HEK293 (cell line): ENCODE measurements around the gene FREM3.

GRCh38 chr4:143700553-143700852 is at the start of gene FREM3:
TSS of gene FREM3 (minus strand) at chr4:143700675.
- PRO-cap: no peak
- RRBS, 2 experiments: 1 to 3% methylated on average over 13 of the region's 25 CpGs

DNA sequence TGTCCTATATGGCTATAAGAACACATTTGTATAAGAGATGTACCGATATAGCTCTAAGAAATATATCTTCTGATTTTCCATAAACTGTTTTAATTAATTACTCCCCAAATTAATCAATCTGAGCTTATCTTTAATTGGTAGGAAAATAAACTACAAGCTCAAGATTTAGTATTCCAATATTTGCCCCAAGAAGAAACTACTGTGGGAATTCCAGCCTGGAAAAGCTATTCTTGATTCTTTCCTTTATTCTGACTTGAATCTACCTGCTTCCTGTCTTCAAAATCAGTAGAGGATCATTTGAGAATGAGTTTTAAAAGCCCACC is 136.9 kb downstream of the HHIP start:
- PRO-cap: no peak
- RRBS, 2 experiments: no CpG with 5 or more reads among the region's 1 CpG

DNA sequence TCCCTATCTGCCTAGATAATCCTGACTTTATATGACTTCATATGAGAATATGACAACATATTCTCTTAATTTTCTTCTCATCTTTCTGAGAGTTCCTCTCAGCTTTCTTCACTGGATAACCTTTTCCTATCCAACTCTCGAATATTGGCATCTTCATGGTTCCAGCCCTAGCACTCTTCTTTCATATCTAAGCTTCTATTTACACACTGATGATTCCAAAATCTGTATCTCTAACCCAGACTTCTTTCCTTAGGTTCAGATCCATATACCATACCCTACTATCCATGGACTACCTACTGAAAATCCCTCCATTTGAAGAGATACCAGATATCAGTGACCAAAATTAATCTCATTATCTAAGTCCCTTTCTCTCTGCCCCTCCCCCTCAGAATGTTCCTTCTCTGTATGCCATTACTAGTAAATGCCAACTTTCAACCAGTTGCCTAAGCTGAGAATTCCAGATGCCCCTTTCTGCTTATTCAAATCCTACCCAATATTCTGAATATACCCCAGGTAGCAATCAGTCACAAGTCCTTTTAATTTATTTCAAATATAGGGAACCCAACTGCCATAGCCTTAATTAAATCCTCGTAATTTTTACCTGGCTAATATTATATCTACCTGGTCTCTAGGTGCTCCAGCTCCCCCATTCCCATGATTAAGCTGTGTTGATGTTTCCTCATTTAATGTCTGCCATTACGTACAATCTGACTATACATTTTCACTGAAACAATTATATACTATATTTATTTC is 40.5 kb downstream of the ANAPC10 start:
- PRO-cap: no peak
- RRBS, 2 experiments: no CpG with 5 or more reads among the region's 3 CpGs

DNA sequence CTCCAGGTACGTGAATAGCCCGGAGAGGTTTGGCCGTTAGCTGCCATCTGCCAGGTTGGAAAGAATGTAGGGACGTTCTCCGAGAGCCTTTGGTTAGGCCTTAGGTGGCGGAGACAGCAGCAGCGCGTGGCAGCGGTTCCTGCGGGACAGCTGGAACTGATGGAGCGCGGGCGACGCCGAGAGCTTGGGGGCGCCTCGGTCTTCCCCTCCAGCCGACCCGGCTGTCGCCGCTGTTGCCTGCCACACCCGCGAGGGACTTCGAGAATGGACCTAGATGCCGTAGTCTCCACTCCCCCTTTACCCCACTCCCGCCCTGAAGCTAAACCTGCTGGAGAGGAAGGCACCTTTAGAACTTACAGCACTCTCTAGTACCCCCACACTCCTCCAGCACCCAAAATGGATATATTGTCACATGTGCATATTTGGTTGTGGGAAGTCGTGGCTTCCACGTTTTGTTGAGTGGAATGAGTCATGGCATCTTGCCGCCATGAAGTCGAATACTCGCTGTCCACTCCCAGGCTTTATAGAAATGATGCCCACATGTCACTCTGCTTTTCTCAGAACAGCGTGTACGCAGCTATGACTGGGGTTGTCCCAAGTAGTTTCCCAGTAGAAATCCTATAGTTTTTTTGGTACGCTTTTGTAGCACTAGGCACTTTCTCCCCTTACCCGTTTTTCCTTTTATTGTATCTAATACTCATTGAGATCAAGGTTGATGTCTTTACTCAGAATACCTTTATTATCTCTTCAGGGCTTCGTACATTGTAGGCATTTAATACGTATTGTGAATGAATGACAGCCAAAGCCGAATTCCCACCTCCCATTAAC is 517 bp downstream of the ABCE1 start:
- PRO-cap: bidirectional peak, plus-strand start at position 96 of the sequence, minus-strand start at position 158 of the sequence; bidirectional peak, plus-strand start at position 299 of the sequence, minus-strand start at position 266 of the sequence; unidirectional peak, minus-strand start at position 499 of the sequence
- RRBS, 2 experiments: 0% methylated on average over 2 of the region's 38 CpGs; no CpG with 5 or more reads in 1 of the 2 experiments

DNA sequence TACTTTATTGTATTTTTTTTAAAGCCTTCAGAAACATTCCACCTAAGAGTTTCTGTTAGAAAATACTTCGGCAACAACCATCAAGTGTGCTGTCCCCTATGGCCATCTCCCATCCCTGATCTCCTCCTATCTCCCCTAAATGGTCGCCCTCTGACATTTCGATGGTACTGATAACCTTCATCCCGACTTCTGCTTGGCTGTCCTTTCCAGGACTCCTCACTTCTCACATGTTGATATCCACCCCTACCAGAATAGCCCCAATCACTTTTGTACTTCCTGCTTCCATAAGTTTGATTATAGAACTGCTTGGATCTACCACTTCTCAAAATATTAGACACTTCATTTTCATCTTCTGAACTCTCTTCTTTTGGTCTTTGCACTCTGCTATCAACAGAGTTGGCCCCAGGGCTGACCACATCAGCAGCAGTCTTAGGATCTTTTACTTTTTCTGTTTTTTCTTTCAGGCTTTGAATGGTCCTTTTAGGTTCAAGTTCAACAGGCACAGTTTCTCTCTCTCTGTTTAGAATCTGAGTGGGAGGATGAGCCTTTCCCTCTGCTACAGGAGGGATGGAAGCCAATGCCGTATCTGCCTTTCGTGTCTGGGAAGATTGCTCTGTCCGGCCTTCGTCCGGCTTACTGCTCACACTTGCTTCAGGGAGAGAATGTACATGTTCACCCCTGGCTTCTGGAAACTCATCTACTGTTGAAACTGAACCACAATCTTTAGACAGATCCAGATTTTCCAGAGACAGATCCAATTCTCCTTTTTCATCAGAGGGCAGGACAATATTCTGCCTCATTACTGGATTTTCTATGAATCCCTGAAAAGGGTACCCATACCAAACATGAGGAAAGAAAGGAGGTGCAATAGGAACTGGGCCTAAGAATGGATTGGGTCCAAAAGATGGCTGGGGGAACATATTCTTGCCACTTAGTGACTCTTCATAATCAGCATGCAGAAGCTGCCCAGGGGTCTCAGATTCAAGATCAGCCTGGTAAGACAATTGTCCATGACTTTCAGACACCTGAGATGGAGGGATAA is 39.6 kb downstream of the ABCE1 start:
- PRO-cap: no peak
- RRBS, 2 experiments: no CpG with 5 or more reads among the region's 9 CpGs

DNA sequence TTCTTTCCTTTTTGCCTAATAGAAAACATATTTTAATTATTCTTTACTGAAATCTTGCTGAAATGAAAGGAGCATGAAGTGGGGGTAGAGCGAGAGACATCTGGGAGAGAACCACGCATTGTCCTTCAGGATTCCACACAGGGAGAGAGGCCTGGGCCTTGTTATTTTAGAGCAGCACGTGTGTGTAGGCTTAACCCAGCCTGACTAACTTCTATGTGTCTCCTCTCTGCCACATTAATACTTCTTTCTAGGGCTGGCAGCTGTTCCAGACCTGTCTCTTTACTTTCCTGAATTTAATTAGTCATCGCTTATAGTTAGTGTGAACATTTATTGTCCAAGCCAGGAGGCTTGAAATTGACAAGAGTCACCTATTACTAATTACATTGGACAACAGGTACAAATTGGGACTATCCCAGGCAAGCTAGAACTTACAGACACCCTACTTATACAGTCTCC is 51.3 kb downstream of the SMAD1 start:
- PRO-cap: no peak
- RRBS, 2 experiments: no CpG with 5 or more reads among the region's 4 CpGs

GRCh38 chr4:145887201-145887572 is 51.4 kb downstream of the ZNF827 start:
- PRO-cap: no peak
- RRBS, 2 experiments: no CpG with 5 or more reads among the region's 6 CpGs

GRCh38 chr4:145935596-145936443 is 2.8 kb downstream of the ZNF827 start:
- PRO-cap: bidirectional peak, plus-strand start at chr4:145935988, minus-strand start at chr4:145935892; bidirectional peak, plus-strand start at chr4:145936199, minus-strand start at chr4:145936249
- RRBS, 2 experiments: no CpG with 5 or more reads among the region's 35 CpGs

GRCh38 chr4:145936444-145937099 is 2.1 kb downstream of the ZNF827 start:
- PRO-cap: bidirectional peak, plus-strand start at chr4:145936573, minus-strand start at chr4:145936526
- RRBS, 2 experiments: 1 to 2% methylated on average over 25 of the region's 56 CpGs

DNA sequence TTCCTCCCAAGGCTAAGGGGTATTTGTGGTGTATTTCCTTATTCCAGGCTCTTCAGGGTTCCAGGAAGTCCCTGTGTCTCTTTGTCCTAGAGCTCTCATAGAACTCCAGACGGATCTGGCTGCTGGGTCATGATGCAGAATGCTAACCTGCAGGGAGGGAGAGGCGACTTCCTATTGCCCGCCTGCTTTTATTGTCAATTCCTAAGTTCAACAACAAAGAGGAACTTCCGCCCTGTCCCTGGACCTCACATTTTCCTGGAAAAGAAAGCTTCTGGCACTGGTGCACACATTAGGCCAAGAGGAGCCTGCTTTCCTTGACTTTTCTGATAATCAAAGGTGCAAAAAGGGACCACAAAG is 46.0 kb upstream of the ZNF827 start:
- PRO-cap: no peak
- RRBS, 2 experiments: no CpG with 5 or more reads among the region's 4 CpGs

DNA sequence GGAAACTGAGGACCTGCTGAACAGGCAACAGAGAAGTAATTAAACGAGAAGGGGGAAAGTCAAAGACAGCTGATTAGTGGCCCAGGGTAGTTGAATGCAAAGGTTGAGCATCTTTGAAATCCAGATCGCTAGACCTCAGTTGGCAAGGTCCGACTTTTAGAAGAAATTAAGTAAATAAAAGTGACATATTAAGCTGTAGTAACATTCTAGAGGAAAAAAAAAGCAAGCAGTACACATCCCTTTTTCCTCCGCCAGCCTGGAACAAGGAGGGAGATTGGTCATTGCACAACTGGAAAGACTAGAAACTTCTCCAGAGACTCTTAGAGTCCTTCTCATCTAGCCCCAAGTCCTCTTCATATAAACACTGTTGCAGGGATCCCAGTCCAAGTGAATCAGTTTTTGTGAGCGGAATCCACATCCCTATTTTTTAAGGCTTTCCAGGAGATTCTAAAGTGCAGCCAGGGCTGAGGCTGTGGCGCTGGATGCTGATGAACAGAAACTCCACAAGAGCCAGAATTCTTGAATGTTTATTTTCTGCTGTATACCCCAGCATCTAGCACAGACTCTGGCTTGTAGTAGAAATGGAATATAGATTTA is 23.7 kb downstream of the REELD1 start:
- PRO-cap: no peak
- RRBS, 2 experiments: no CpG with 5 or more reads among the region's 6 CpGs

GRCh38 chr4:147117267-147117804 is 171.7 kb upstream of the TTC29 start:
- PRO-cap: no peak
- RRBS, 2 experiments: no CpG with 5 or more reads among the region's 5 CpGs

DNA sequence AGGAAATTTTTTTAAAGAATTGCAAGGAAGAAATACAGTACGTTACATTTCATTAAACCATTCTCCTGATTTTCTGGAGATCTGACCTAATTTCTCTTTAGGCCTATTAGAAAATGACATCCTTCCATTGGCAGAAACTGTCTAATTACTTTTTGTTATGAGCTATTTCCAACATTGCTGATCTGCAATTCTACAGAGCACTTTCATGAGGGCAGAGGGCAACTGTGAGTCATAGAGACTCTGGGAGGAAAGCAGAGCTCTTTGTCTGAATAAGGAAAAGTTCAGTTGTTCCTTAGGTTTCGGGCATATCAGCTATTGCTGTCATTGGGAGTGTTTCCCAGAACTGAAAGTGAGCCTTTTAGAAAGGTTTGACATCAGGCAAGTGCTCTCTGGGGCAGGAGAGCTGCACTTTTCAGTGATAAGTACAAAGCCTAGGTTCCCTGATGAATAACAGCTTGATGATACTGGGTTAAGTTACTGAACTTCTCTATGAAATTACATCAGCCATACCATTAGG is 119.2 kb upstream of the EDNRA start:
- PRO-cap: no peak
- RRBS, 2 experiments: no CpG with 5 or more reads among the region's 2 CpGs

DNA sequence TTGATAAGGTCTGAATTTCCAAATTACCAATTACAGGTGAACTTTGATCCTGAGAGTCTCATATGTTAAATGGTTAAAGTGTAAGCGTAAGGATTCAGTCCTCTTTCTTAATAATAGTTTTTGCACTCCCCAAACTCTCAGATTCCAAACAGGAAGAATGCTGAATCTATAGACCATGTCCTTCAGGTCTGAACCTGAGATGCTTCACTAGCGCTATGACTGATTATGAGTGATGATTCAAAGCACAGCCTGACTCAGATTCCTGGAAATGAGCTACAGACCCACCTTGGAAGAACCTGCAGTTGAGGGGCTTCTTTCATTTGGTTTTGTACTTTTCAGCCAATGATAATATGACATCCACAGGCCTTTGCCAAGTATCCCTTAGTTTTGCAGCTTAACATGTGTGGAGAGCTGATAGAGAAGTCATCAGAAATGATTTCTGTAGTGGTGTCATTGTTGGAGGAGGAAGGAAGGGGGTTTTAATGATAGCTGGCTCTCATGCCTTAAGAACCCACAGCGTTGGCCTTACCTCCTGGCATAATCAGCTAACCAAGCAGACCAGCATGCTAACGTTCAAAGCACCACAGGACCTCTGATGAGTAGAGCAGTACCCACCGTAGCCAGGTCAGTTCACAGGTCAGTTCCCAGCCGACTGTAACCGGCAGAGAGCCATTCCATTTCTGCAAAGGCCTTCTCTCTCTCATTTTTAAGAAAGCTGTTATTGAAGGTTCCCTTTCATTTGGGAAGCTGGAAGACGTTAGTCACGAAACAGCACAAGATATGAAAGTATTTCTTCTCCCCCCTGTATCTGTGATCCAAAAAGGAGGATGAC is 1.6 kb downstream of the EDNRA start:
- PRO-cap: no peak
- RRBS, 2 experiments: no CpG with 5 or more reads among the region's 9 CpGs

DNA sequence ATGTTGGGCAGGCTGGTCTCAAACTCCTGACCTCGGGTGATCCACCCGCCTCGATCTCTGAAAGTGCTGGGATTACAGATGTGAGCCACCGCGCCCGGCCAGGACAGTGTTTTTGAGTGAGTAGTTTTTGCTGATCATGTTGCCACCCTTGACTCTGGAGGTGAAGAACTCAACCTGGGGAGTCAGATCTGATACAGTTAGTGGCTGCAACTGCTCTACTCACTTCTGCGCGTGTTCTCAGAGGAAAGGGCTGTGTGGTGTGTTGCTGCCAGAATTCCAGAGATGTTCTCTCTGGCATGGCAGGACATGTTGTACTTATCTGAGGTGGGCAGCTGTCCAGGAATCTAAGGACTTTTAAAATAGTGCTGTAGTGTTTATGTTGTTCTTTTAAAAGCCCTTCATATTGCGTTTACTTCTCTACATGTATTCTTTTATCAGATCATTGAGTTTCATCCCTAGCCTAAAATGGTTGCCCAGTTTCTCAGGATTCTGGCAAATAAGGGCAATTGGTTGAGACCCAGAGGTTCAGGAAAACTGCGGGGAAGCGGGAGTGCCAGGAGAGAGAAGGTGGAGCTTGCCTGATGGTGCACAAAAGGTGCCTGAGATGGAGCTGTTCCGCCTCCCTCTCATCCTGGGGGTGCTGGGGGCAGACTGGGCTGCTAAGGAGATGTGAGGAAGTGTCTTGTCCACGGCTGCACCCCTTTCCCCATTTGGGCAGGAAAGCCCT is 97.7 kb downstream of the ARHGAP10 start:
- PRO-cap: no peak
- RRBS, 2 experiments: no CpG with 5 or more reads among the region's 13 CpGs

DNA sequence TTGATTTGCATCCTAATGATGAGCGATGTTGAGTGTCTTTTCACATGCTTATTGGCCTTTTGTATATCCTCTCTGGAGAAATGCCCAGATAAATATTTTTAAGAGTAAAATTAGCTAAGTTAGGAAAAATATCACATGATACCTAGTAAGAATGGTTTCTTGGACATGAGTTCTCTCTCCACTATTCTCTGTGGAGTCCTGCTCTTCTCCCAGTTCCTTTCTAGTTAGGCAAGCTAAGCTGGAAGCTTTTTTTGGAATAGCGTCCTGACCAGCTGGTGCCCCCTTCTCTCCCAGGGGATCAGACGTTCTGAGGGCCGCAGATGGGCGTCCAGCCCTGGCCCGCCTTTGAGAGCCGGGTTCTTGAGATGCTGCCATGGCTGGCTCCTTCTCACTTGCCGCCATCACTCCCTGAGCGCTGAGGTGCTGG is 132.1 kb downstream of the ARHGAP10 start:
- PRO-cap: no peak
- RRBS, 2 experiments: no CpG with 5 or more reads among the region's 9 CpGs

GRCh38 chr4:147864568-147865034 is 132.7 kb downstream of the ARHGAP10 start:
- PRO-cap: no peak
- RRBS, 2 experiments: no CpG with 5 or more reads among the region's 5 CpGs

GRCh38 chr4:148060365-148061513 is 328.9 kb downstream of the ARHGAP10 start:
- PRO-cap: no peak
- RRBS, 2 experiments: no CpG with 5 or more reads among the region's 15 CpGs

GRCh38 chr4:148425797-148426511 is 16.3 kb downstream of the NR3C2 start:
- PRO-cap: no peak
- RRBS, 2 experiments: no CpG with 5 or more reads among the region's 4 CpGs

- PRO-cap: no peak
- RRBS, 2 experiments: no CpG with 5 or more reads among the region's 5 CpGs
Measured at GRCh38 chr4:148782191-148782650, 340.0 kb upstream of the NR3C2 start.